Upper lobe of left lung (tissue), 5 donors: ENCODE measurements around the gene DNAJC16.

- PRO-cap, 2 experiments: no peak in any of the 2 experiments
- RAMPAGE, long total RNA, 4 experiments: no peak in any of the 4 experiments
Measured at GRCh38 chr1:13829407-13829910, 129.5 kb downstream of the PRDM2 start.

DNA sequence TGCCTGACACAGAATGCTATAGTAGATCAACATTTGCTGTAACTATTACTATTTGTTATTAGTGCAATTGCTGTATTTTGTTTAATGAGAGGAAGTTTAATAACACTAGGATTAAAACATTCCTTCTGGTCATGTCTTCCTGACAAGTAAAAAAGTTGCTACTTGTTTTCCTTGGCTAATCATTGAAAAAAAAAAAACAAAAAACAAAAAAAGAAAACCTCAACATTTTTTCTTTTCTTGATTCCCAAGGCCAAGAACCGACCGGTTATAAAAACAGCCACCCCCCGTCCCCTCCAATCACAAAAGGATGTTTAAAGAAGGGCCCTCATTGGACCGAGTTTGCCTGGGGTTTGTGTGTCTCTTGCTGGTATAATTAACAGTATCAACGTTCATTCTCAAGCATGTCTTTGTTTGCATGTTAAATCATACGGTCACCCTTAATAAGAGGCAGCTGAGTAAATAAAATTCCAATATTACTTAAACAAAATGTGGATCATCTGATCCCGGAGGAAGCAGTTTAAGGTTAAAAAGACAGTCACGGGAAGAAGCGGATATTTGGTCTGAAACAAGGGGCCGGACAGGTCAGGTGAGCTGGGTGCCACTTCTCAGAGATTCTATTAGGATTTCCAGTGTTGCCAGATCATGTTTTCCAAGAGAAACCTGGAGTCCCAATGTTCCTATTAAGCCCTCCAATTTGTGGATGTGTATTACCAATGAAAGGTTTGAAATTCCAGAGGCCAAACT is 201.0 kb downstream of the PRDM2 start:
- PRO-cap, 2 experiments: no peak in any of the 2 experiments
- RAMPAGE, long total RNA, 4 experiments: no peak in any of the 4 experiments

DNA sequence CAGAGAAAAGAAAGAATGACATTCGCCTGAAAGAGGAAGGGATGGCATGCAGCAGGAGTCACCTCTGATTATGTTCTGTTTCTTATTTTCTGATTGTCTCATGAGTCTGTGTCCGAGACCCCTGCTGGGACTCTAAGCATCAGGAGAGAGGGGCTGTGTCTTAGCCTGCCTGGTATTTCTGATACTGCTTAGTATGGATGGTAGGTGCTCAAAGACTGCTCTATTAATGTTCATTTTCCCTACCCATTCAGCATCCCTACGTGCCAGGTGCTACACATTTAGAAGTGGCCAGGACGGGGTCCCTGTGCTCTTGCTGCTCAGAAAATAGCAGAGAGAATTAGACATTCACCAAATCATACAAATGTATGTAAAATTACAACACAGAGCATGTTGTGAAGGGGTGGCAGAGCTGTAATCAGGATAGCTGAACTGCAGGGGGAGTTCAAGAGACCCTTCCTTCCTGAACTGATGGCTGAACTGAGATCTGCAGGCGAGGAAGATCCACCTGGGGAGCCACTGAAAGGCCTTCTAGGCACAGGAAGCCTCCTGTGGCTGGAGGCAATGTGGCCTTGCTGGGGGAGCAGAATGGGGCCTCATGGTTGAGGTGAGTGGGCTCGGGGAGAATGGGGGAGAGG is 216.4 kb downstream of the PRDM2 start:
- PRO-cap, 2 experiments: no peak in any of the 2 experiments
- RAMPAGE, long total RNA, 4 experiments: no peak in any of the 4 experiments

DNA sequence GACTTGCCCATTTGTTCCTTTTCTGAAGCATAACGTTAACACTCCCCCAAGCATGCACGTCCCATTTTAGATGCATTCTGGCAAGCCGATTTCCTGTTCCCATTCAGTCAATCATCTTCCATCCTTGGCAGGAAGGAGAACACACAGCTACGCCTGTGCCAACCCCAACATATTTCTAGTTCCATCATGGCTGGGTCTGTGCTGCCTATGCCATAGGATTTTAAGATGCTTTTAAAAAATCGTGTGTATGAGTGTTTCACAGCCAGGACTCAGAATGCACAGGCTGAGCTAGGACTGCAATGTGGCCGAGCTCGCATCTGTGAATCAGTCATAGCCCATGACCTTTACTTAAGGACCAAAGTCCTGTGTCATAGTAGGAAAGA is 408.7 kb downstream of the PRDM2 start:
- PRO-cap, 2 experiments: no peak in any of the 2 experiments
- RAMPAGE, long total RNA, 4 experiments: no peak in any of the 4 experiments

DNA sequence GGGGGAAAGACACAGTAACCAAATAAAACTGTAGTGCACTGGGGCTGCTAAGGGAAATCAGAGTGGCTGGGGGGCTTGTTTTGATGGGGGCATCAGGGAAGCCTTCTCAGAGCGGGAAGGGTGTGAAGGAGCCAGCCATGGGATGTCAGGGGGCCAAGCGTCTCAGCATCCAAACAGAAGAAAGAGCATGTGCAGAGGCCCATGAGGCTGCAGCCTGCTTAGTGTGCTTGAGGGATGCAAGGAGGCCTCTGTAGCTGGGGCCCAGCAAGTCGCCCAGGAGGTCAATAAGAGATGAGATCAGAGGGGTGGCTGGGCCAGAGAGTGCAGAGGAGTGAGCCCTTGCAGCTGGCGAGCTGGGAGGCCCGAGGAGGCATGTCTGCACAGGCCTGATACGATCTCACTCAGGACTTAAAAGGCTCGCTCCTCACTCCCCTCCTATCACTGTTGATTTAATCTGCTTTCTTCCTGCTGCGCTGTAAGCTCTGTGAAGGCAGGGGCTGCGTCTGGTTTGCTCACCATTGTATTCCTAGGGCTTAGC is 28.7 kb downstream of the KAZN start:
- PRO-cap, 2 experiments: no peak in any of the 2 experiments
- RAMPAGE, long total RNA, 4 experiments: no peak in any of the 4 experiments

DNA sequence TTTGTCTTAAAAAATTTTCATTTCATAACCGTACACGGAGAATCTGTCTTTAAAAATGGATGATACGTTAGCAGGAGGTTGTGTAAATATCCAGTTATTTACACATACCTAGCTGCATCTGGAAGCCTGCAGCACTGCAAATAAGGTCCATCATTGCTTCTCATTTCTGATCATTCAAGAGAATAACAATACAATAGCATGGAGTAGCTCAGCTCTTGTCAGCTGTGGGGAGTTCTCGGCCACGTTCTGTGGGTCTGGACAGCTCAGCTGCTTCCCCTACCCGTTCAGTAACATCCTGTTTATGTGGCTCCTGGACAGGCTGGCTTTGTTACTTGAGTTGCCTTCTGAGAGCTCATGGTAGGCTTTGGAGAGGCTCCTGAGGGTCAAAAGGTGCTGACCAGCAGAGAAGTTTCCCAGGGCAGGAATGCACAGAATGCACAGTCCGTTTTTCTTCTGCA is 35.9 kb downstream of the KAZN start:
- PRO-cap, 2 experiments: no peak in any of the 2 experiments
- RAMPAGE, long total RNA, 4 experiments: no peak in any of the 4 experiments

DNA sequence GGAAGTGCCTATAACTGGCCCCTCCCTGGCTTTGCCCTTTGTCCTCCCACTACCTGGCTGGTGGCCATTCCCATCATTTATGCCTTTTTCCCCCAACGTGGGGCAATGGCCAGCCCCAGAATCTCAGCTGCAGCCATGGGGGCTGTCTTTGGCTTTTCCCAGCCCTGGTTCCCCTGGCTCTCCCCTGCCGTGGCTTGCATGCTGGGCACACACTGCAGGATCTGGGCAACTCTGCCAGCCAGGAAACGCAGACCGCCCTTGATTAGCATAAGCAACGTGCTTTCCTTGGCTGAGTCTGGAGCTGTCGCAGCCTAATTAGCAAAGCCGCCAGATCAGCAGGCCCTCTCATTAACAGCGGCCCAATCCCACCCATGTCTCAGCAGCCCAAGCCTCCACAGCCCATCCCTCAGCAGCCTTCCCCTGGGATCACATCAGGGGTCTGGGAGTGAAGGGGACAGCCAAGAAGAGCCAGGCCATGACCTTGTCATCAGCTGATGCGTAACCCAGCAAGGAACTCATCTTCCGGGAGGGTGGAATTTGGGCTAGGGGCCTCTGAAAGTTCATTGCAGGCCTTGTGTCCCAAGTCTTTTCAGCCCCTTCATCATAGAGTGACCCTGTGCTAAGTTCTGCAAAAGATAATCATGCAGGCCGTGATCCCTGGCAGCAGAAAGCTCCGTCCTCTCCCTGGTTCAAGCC is 258.3 kb upstream of the TMEM51 start:
- PRO-cap, 2 experiments: no peak in any of the 2 experiments
- RAMPAGE, long total RNA, 4 experiments: no peak in any of the 4 experiments

DNA sequence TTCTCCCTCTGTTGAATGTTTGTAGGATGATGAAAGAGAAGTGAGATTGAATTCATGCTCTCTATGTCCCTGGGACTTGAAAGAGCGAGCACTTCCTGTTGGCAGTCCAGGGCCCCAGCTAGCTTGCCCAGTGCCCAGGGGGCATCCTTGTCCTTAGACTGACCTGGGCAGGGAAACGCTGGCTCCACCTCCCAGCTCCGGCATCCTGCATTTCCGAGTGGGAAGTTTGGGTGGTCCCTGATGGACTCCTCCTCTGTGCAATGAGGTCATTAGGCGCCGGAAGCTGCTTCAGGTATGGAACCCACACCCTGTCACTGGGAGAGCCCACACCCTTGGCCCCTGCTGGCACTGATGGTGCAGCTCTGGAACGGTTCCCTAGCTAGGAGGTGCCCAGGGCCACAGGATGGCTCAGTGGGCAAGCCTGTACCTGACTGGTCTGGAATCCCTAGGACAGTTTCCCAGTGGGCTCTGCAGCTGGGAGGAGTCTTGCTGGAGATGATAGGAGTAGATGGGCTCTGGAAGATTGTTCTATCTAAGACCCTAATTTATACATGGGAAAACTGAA is 242.2 kb upstream of the TMEM51 start:
- PRO-cap, 2 experiments: no peak in any of the 2 experiments
- RAMPAGE, long total RNA, 4 experiments: no peak in any of the 4 experiments

- PRO-cap, 2 experiments: no peak in any of the 2 experiments
- RAMPAGE, long total RNA, 4 experiments: start-site peak on the plus strand in 1 of 4 experiments, at chr1:15024067-15024135 at its widest, 15 reads per replicate
Measured at GRCh38 chr1:15023598-15024359, 129.8 kb upstream of the TMEM51 start.

DNA sequence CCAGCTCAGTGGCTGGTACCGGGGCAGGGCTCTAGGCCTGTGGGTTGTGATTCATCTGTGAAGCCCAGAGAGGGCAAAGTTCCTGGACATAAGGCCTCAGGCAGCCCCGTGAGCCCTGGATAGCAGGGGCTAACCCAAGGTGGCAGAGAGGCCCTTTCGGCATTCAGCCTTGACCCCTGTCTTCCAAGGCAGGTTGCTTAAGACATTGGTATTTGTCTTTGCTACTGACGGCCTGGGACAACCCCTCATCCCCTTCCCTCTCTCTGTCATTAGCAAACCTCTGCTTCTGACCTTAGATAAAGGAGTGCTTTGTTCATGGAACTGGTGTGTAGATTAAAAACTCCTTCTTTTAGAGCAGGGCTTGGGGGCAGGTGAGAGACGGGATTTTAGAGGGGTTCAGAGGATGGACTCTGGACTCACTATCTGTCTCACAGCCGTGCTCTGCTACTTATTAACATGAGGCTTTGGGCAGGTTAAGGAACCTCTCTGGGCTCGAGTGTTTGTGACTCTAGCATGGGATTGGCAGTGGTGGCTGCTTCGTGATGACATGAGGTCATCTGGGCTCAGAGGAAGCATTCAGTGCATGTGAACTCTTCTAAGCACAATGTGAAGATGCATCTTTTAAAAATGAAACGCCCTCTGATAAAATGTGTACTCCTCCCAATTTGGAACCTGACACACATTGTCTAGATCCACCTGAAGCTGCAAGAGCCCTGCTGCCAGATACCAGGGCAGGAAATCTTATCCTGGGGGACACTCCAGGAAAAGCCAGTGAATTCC is 36.4 kb downstream of the TMEM51 start:
- PRO-cap, 2 experiments: no peak in any of the 2 experiments
- RAMPAGE, long total RNA, 4 experiments: no peak in any of the 4 experiments

DNA sequence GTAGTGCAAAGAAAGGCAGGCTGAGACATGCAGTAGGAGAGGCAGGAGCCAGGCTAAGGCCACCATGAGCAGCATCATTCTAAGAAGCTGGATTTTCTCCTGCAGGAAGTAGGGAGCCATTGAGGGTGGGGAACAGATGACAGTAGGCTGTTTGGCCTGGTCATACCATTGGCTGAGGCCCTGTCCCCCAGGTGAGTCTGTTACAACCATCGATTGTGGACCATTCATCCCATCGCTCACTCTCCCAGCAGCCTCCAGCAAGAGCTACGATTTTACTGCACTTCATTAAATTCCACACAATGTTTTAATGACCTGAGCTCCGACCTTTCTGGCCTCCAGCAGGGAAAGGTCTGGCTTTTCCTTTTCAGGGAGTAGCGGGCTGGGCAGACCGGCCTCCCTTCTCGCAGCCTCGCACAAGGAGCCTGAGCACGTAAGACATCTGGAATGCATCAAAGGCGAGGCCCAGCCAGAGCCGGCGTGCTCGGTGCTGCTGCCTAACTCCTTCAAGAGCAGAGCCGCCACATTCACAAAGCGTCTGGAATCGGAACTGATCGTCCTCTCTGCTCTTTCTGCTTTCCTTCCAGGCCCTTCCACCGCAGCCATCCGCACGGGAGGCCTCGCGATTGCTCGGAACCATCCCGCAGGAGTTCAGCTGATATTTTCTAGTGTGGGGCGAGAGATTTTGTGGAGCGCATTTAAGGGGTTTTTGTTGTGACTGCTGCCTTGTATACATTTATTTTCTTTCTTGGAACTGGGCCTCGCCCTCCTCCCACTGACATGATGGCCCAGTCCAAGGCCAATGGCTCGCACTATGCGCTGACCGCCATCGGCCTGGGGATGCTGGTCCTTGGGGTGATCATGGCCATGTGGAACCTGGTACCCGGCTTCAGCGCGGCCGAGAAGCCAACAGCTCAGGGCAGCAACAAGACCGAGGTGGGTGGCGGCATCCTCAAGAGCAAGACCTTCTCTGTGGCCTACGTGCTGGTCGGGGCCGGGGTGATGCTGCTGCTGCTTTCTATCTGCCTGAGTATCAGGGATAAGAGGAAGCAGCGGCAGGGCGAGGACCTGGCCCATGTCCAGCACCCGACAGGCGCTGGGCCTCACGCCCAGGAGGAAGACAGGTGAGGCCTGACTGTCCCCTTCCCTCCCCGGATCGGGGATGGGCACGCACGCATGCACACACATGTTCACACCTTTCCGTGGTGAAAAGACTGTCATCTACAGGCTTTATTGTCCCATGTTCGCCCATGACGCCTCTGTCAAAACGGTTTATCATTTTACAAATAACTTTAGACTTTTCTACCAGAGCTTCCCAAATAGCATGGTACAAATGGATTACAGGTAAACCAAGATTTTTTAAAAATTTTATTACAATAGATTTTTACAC is 32.2 kb upstream of the FHAD1 start:
- PRO-cap, 2 experiments: no peak in any of the 2 experiments
- RAMPAGE, long total RNA, 4 experiments: start-site peak on the plus strand in 1 of 4 experiments, centred at positions 876 to 1,059 of the sequence, 5 to 6 reads per replicate

GRCh38 chr1:15341592-15341985 is 68.1 kb upstream of the EFHD2 start:
- PRO-cap, 2 experiments: no peak in any of the 2 experiments
- RAMPAGE, long total RNA, 4 experiments: no peak in any of the 4 experiments

DNA sequence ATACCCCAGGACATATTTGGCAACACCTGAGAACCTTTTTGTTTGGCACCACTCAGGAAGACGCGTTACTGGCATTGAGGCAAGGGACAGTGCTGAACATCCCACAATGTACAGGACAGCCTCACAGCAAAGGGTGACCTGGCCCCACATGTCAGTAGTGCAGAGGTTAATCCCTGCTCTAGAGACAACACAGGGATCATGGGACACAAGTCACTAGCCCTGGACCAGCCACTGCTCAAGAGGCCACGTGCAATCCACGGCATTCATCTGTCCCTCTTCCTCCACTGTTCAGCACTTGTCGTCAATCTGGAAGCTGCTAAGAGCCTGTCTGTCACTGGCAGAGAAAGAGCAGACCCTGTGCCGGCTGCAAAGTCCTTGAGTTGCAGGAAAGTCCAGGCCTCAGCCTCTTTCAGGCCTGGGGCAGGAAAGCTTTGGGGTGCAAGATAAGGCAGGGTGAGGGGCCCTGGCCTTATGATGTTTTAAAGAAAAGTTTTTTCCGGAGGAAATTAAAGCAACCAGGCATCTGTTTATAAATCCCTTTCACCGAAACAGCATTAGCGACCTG is 16.7 kb downstream of the CELA2B start:
- PRO-cap, 2 experiments: no peak in any of the 2 experiments
- RAMPAGE, long total RNA, 4 experiments: no peak in any of the 4 experiments

DNA sequence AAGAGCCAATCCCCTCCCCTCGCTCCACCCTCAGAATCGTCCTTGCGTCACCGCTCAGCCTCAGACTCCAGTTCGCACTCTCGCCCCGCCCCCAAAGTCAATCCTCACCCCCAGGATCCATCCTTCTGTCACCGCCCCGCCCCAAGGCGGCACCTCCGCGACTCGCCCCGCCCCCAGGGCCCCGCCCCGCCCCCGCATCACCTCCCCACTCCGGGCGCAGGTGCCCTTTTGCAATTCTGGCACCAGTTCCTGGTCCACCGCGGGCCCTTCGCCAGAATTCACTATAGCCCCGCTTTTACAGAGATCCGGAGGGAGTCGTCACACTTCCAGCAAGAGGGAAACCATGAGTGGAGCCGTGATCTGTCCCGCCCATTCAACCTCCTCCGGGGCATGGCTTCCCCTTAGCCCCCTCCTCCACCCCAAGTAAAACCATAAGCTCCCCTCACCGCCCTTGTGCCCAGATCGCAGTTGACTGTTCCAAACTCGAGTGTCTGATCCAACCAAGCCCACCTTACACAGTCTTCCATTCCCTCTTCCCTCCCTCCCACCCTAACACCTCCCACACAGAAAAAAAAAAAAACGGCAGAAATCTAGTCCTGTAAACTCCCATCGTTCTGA is 1.1 kb upstream of the CASP9 start:
- PRO-cap, 2 experiments: peak in 2 of 2 experiments; most common plus-strand start position 189 of the sequence (in 1)
- RAMPAGE, long total RNA, 4 experiments: no peak in any of the 4 experiments

GRCh38 chr1:15526336-15527414 is at the start of gene DNAJC16:
TSS of gene DNAJC16 (plus strand) at chr1:15526848.
- PRO-cap, 2 experiments: peak in 2 of 2 experiments; most common plus-strand start chr1:15526863 (in 1); most common minus-strand start chr1:15526528 (in 1)
- RAMPAGE, long total RNA, 4 experiments: start-site peak on the plus strand in 4 of 4 experiments, at chr1:15526840-15526905 at its widest, 91 to 563 reads per replicate; start-site peak on the minus strand in 1 of 4 experiments, at chr1:15526409-15526528 at its widest, 14 reads per replicate

DNA sequence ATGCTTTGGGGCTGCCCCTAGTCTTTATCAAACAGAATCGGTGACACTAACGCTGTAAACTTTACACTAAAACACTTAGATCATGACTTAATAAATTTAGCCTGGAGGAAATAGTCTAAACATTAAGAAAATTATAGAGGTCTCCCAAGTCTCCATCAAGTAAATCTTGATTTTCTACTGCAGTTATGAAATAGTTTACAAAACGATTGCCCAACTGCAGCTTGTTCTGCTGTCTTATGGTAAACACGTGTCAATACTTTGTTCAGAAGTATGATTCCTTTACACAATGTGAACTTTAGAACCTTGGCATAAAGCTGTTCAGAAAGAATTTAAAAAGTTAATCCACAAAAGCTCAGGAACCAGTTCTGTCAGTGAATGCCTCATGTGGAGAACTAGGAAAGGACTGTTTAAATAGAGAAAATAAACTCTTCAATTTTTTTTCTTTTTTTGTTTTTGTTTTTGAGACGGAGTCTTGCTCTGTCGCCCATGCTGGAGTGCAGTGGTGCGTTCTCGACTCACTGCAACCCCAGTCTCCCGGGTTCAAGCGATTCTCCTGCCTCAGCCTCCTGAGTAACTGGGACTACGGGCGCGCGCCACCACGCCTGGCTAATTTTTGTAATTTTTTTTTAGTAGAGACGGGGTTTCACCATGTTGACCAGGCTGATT is 1.6 kb downstream of the DDI2 start:
- PRO-cap, 2 experiments: peak in 1 of 2 experiments; most common plus-strand start position 358 of the sequence (in 1)
- RAMPAGE, long total RNA, 4 experiments: no peak in any of the 4 experiments

DNA sequence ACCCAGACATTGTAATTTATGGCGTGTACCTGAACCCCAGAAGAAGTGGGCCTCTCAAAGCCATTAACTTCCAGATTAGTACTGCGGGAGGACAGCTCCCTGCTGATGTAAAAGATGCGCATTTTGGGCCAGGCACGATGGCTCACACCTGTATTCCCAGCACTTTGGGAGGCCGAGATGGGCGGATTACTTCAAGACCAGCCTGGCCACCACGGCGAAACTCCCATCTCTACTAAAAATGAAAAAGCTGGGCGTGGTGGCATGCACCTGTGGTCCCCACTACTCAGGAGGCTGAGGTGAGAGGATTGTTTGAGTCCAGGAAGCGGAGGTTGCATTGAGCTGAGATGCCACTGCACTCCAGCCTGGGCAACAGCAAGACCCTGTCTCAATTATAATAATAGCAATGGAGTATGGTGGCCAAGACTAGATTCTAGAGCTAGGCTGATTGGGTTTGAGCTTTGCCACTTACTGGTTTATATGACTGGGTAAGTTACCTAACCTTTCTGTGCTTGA is 9.7 kb downstream of the RSC1A1 start:
- PRO-cap, 2 experiments: no peak in any of the 2 experiments
- RAMPAGE, long total RNA, 4 experiments: no peak in any of the 4 experiments

- PRO-cap, 2 experiments: peak in 1 of 2 experiments; most common plus-strand start chr1:15681485 (in 1)
- RAMPAGE, long total RNA, 4 experiments: no peak in any of the 4 experiments
Measured at GRCh38 chr1:15681268-15681866, 2.8 kb upstream of the PLEKHM2 start.

GRCh38 chr1:15703062-15704109 is 19.3 kb downstream of the PLEKHM2 start:
- PRO-cap, 2 experiments: peak in 1 of 2 experiments; most common plus-strand start chr1:15703819 (in 1); most common minus-strand start chr1:15703715 (in 1)
- RAMPAGE, long total RNA, 4 experiments: no peak in any of the 4 experiments

DNA sequence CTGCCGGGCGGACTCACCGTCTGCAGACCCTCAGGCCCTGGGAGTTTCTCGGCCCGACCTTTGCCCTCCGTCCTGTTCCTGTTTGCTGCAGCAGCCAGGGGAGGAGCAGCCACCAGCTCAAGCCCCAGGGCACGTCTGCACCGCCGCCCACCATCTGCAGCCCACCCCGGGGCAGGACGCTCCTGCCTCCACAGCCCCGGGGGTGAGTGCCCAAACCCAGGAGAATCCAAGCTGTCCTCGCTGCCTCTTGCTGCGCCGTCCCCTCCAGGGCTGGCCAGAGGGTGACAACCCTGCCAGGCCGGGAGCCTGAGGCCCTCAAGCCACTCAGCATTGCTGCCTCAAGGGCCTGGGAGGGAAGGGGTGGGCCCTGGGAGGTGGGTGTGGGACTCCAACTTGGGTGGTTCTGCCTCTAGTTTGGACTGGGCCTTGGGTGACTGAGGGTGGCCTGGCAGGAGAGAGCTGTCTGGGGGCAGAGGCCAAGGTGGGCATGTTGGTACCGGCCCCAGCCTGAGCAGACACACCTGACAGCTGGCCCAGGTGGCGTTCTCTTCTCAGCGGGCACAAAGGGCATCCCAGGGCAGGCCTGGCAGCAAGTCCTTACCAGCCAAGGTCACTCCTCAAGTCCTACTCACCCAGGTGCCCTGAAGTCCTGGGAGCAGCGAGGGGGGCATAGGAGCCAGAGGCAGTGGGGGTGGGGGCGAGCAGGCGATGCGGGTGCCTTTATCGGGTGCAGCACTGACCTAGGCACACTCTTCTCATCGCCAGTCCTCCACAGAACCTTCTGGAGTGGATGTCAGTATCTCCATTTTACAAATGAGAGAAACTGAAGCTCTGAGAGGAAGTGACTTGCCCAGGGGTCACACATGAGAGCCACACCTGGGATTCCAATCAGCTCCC is 895 bp upstream of the SLC25A34 start:
- PRO-cap, 2 experiments: no peak in any of the 2 experiments
- RAMPAGE, long total RNA, 4 experiments: no peak in any of the 4 experiments